ENCODE results near the genes LEMD3 and RAP1B.

- RRBS = 0% methylated on average over 3 of the region's 64 CpGs
Measured at GRCh38 chr12:65168862-65169853, at the start of gene LEMD3. Gene LEMD3 (plus strand): TSS chr12:65169583.

GRCh38 chr12:65741982-65743094 is 81.9 kb upstream of the HMGA2 start:
- RRBS = 15% methylated on average over 35 of the region's 91 CpGs

DNA sequence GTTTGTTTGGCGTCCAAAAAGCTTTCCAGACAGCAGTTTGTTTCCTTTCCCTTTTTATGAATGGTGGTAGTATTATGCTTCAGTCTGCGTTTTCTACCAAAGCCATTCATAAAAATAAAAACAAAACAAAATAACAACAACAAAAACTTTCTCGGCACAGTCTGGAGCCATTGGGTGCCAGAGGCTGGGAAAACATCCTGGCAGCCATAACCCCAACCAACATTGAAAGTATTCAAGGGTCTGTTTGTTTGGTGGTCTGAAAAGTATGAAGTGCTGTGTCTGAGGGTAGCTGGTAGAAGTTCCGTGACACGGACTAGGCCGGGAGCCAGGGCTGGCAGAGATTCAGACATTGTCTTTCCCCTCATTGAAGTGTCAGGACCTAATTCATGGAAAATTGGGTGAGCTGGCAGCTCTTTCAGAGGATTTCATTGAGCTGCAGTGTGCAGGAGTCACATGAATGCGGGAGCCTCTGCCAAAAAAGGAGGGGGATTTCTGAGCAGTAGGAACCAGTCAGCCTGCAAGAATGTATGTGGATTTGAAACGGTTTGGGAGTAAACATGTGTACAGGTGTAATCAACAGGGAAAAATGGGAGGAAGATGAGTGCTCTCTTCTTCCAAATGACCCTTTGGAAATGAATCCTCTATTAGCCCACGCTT is 124.3 kb downstream of the HMGA2 start:
- RRBS = no CpG with 5 or more reads among the region's 9 CpGs

GRCh38 chr12:66156463-66157146 is 13.2 kb downstream of the TMBIM4 start:
- RRBS = no CpG with 5 or more reads among the region's 4 CpGs

DNA sequence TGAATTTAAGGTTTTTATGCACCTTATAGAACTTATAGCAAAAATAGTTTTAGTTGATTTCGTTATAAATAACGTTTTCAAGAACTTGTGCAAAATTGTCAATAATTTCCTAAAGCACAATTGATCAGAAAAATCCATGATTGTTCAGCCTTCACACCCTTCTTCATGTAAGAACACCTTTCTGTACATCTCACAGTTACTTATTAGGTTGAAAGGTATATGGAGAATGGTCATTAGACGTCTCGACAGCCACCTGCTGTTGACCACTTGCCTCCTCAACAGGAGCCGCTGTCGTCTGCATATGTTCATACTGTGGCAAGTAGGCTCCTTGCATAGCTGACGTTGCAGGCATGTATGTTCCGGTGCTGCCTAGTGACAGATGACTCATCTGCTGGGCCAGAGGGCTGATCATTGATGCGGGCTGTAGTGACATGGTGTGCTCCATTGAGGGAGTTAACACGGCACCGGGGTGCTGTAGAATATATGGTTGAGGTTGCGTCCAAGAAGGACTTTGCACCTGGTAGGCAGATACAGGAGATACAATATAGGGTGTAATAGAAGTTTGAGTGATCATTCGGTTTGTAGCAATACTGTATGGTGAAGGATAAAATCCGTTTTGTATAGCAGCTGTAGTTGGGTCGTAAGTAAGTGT is 45.0 kb downstream of the IRAK3 start:
- RRBS = 70% methylated on average over 3 of the region's 15 CpGs

DNA sequence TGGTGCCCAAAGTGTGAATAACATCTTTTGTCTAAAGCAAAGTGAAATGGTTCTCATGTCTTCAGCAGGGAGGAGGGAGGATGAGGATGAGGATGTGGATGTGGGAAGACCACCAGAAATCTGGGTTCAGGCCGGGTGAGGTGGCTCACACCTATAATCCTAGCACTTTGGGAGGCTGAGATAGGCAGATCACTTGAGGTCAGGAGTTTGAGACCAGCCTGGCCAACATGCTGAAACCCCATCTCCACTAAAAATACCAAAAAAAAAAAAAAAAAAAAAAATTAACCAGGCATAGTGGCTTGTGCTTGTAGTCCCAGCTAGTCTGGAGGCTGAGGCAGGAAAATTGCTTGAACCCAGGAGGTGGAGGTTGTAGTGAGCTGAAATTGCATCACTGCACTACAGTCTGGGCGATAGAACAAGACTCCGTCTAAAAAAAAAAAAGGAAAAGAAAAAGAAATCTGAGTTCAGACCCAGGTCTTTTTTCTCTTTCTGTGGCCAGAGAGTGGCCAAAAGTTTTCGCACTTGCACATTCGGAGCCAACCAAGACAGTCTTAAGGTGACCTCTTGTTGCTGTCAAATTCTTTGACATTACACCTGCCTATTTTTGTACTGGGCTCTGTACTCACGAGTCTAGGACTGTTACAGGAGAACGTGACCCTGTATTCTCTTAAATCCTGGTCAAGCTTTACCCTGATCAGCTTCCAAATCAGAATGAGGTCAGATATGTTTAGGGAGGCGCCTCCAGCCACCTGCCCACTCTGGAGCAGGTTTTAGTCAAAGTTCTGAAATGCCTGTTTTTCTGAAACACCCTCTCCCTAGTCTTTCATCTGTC is 47.3 kb downstream of the IRAK3 start:
- RRBS = no CpG with 5 or more reads among the region's 8 CpGs

DNA sequence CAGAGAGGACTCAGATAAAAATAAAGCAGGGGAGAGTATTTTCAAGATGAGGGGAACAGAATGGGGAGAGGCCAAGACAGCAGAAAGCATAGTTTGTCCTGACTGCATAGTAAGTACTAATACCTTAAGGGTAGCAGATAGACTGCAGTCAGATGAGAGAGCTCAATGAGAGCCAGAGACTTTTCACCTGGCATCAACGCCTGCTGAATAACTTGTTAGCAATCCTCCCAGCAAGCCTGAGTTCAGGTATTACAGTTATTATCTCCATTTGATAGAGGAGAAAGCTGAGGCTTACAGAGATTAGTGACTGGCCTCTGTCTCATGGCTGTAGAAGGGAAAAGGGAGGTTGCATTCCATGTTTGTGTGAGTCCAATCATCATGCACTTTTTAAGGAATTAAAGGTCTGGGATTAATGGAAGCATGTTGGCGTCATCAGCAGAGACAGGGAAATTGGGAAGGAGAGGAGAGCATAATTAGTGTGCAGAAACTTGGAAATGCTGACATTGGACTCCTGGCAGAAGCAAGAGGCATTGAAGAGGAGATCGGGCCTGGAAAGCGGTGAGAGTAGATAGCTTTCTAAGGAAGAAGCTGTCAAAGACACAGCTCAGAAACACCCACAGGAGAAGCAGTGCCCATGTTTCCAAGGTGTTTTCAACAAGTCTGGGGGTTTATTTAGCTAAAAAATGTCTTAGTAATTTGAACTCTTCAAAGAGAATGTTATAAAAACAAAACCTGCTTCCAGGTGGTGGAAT is 49.3 kb downstream of the IRAK3 start:
- RRBS = no CpG with 5 or more reads among the region's 4 CpGs

- RRBS = no CpG with 5 or more reads among the region's 3 CpGs
Measured at GRCh38 chr12:66445144-66445642, 142.9 kb downstream of the HELB start.

- RRBS = no CpG with 5 or more reads among the region's 2 CpGs
Measured at GRCh38 chr12:66776942-66777340, 98.1 kb upstream of the GRIP1 start.

GRCh38 chr12:67284185-67284872 is 15.2 kb downstream of the CAND1 start:
- RRBS = no CpG with 5 or more reads among the region's 3 CpGs

- RRBS = no CpG with 5 or more reads among the region's 13 CpGs
Measured at GRCh38 chr12:67430627-67431771, 161.8 kb downstream of the CAND1 start.

- RRBS = no CpG with 5 or more reads among the region's 17 CpGs
Measured at GRCh38 chr12:67657020-67657677, 8.6 kb downstream of the DYRK2 start.

- RRBS = no CpG with 5 or more reads among the region's 9 CpGs
Measured at GRCh38 chr12:67667732-67668391, 19.3 kb downstream of the DYRK2 start.

GRCh38 chr12:67766485-67766684 is 117.8 kb downstream of the DYRK2 start:
- RRBS = no CpG with 5 or more reads among the region's 1 CpG

- RRBS = no CpG with 5 or more reads among the region's 8 CpGs
Measured at GRCh38 chr12:67827832-67828551, 179.4 kb downstream of the DYRK2 start.

GRCh38 chr12:68336975-68337520 is 4.9 kb upstream of the MDM1 start:
- RRBS = no CpG with 5 or more reads among the region's 6 CpGs

DNA sequence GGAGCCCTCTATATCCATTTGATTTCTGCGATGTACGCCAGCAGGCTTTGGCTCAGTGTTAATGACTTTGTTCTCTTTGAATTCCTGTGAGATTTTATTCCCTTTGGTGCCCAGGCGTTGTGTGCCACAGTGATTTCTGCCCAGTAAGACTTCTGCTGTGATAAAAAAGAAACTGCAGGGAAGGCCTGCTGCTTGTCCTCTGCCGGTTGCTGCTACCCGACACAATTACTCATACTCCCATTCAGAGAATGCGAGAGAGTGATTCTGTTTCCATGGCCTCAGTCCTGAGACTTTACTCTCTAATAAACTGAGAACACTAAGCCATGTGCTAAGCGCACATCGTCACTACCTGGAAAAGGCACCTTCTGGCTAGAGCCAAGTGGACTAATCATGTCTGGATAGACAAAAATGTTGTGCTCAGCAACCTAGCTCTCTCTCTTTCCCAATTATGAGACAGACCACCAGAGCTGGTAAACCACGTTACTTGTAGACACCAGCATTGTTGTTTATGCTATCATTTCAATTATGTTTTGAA is 88.5 kb upstream of the MDM1 start:
- RRBS = no CpG with 5 or more reads among the region's 9 CpGs

GRCh38 chr12:68539110-68539636 is 71.5 kb upstream of the RAP1B start:
- RRBS = no CpG with 5 or more reads among the region's 6 CpGs

DNA sequence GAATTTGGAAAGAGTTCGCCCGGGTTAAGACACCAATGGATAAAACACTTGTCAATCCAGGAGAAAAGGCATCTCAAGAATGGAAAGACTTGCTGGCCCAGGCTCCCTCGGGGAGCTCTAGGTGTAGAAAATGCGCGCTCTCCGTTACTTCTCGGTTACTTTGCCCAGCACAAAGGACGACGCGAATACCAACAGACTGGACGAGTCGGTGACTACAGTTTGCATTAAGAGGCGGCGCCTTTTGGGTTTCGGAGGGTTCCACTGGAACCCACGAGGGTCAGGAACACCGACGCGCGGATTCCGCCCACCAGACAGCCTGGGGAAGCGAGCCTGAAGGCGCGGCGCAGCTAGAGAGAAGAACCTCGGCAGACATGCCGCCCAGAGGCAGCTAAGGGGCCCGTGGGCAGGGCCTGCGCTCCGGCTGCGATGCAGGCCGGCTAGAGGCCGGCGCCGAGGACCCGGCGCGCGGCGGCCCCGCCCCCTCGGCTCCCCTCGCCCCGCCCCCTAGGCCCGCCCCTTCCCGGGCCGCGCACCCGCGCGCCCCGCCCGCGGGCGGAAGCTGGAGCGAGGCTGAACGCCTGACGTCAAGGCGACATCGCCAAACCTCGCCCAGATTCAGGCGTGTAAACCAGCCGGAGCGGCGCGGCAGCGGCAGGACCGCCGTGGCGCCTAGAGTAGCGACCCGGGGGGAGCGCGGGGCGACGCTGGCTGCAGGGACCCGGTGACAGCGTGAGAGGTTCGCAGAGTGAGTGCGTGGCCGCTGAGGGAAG is at the start of gene RAP1B:
TSS of gene RAP1B (plus strand) at position 592 of the 770 bp plus-strand sequence.
- RRBS = 1% methylated on average over 34 of the region's 81 CpGs

DNA sequence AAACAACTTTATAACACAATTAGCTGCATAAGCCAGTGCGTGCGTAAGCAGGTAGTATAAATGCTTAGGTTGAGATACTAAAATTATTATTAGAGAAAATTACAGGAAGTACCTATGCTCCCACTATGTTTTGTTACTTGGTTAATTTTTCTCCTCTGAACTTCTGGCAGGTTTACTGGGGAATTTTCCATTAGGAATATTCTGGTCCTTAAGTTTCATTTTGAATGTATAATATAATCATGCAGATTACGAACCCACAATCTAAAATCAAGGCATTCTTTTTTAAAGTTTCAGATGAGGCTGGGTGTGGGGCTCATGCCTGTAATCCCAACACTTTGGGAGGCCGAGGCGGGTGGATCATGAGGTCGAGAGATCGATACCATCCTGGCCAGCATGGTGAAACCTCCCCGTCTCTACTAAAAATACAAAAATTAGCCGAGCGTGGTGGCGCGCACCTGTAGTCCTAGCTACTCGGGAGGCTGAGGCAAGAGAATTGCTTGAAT is 14.7 kb downstream of the RAP1B start:
- RRBS = no CpG with 5 or more reads among the region's 13 CpGs

Data from GM19240 (cell line).